ENCODE results near the genes OR2F2, ARHGEF5, C7orf33 and ZNF777.

DNA sequence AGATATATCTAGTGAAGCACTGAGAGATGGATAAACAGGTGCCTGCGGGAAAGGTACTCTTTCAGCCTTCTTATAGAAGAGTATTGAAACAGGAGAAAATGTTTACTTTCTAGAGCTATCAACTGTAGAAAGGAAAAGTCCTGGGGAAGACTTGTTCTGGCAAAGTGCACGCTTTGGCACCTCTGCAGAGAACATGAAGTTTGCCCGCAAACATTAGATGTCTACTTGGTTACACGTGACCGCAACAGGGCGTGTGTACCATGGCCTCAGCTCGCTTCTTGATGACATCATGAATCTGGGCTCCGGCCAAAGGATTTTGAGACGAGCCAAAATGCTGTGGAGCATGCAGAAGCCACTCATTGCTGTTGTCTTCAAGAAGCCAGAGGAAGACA, 8.6 kb upstream of the TAS2R60 start:
- RRBS = no CpG with 5 or more reads among the region's 9 CpGs

DNA sequence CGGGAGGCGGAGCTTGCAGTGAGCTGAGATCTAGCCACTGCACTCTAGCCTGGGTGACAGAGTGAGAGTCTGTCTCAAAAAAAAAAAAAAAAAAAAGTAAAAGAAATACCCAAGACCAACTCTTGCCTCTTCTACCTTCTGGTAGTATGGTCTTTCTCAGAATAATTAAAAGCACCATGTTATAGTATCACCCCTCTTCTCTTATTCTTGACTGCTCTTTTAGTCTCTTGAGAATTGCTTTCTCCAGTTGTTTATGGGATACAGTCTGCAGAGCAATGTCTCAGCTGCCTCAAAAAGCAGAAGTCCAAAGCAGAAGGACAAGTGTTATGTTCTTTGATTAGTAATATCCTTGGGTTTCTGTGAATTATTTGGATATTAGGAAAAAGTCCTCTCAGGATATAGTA, 7.3 kb downstream of the TAS2R41 start:
- RRBS = no CpG with 5 or more reads among the region's 2 CpGs

GRCh38 chr7:143812901-143813274, 55.4 kb upstream of the CTAGE6 start:
- RRBS = no CpG with 5 or more reads among the region's 9 CpGs

DNA sequence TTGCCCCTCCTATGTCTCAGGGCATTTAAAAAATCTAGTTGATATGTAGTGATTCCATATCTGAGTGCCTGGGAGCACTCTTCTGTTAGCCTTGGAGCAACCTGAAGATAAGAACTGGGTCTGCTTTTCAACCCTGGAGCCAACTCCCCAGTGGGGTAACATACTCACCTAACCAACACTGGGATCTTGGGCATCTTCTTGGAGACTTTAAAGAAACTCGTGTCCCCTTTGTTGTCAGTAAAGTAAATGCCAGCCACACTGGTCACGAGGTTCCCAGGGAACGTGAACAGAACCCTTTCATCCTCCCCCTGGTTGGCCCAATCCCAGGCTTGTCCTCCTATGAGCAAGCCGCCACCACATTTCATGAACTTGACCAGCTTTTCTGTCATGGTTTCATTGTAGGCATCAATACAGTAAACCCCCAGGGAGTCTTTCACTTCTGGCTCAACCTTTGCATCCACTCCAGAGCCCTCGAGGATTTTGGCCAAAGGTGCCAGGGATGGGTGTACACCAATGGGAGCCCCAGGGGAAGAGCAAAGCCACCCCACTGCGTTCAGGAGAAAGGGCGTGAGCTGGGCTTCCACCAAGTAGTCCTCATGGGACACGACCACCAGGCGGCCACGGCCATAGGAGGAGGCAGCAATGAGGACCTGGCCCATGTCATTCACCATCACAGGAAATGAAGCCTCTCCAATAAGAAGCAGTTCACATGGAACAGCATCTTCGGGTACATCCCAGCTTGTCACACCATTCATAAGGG, 26.0 kb downstream of the TCAF1 start:
- RRBS = no CpG with 5 or more reads among the region's 11 CpGs

GRCh38 chr7:143934874-143935356, at the start of gene OR2F2:
OR2F2 (plus strand) TSS chr7:143935233.
- RRBS = no CpG with 5 or more reads among the region's 2 CpGs

DNA sequence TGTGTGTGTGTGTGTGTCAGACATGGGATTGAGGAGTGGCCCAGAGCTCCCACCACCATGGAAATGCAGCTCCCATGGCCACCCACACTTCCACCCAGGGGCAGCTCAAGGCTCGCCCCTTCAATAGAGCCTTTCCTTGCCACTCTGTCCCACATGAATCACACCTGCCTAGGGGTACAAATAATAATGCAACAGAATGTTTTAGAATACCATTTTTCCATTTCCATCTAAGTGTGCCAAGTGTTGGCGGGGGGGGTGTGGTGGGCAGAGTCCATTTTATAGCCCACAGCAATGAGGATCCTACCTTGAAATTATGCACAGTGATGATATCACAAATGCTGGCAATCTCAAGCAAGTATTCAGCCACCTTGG, 19.8 kb downstream of the OR2A1 start:
- RRBS = no CpG with 5 or more reads among the region's 2 CpGs

- RRBS = no CpG with 5 or more reads among the region's 30 CpGs
These were observed at the start of gene ARHGEF5 for GRCh38 chr7:144355332-144355690. ARHGEF5 (plus strand) TSS chr7:144355402.

GRCh38 chr7:144842089-144843057, 6.5 kb upstream of the TPK1 start:
- RRBS = no CpG with 5 or more reads among the region's 11 CpGs

DNA sequence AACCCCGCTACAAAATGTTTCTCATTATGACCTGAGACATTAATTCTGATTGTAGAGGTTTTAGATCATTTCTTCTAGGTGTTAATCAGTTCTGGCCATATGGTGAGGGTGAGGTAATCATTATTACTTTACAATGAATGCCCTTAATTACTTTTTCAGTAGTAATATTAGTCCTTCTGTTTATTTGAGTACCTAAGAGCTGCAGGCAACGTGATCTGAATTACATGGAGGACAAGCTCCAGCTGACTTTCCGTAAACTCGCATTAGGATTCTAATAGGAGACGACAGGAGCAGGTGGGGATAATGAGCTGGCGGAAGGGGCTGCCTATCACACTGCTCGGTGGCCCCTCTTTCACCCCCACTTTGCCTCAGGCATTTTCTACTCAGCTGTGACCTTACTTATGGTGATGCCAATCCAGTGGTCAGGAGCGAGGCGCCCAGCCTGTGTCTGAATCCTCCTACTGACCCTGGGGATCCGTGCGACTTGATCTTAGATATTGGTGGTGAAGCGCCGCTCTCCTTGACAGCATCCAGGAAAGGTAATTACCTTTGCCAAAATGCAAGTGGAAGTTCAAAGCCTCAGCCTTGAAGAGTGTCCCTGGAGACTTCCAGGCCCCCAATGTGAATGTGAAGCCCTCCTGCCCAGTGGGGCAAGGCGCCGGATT, at the start of gene C7orf33:
C7orf33 (plus strand) TSS at position 398 of the 665 bp plus-strand sequence.
- RRBS = no CpG with 5 or more reads among the region's 15 CpGs

DNA sequence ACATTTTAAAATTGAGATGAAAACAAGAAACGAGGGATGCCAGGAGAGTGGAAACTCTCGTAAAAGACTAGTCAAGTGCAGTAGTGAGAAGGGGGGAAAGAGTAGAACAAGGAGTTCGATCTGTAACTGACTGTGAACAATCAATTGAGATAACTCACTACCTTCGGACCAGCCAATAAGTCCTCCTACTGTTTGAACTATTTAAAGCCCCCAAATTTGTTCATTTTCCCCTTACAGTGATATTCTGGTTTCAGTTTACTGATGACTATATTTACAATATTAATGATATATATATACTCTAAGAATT, 41.3 kb downstream of the PDIA4 start:
- RRBS = no CpG with 5 or more reads among the region's 4 CpGs

- RRBS = no CpG with 5 or more reads among the region's 8 CpGs
These were observed 1.4 kb downstream of the ZNF282 start for GRCh38 chr7:149196691-149197111.

- RRBS = no CpG with 5 or more reads among the region's 13 CpGs
These were observed 8.6 kb downstream of the ZNF282 start for GRCh38 chr7:149203694-149204596.

DNA sequence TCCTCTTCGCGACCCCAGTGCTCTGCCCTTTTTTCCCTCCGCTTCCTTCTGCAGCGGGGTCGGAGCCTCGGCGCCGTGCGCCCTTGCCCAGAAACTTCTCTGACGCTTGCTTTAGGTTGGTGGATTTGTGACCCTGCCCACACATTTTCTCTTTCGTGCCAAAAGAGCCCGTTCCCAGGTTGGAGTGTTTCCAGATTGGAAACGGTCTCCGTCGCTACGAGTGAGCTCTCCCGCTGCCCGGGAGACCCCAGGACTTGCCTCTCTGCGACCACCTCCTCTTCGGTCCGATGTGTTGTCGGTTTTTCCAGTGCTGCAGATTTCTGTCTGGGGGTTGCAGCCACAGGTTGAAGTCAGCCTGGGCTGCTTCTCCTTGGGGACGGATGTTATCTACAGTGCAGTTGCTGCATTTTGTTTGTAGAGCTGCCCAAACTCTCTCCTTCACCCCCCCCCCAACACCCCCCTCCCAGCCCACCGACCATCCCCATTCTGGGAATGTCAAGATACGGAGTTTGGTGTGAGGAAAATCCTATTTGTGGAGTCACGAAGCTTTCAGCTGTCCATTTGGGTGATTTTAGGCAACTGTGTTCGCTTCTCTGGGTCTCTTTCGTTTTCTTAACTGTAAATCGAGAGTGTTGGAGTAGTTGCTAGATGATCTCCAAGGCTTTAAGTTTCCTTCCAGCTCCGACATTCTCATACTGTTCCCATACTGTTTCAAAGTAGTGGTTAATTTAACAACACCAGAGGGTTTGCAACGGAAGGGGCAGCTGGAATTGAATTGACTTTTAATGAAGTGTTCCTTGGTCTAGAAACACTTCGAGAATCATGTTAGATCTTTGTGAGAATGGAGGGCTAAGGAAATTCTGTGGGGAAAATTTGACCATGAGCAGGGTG, 736 bp downstream of the ZNF212 start:
- RRBS = no CpG with 5 or more reads among the region's 32 CpGs

DNA sequence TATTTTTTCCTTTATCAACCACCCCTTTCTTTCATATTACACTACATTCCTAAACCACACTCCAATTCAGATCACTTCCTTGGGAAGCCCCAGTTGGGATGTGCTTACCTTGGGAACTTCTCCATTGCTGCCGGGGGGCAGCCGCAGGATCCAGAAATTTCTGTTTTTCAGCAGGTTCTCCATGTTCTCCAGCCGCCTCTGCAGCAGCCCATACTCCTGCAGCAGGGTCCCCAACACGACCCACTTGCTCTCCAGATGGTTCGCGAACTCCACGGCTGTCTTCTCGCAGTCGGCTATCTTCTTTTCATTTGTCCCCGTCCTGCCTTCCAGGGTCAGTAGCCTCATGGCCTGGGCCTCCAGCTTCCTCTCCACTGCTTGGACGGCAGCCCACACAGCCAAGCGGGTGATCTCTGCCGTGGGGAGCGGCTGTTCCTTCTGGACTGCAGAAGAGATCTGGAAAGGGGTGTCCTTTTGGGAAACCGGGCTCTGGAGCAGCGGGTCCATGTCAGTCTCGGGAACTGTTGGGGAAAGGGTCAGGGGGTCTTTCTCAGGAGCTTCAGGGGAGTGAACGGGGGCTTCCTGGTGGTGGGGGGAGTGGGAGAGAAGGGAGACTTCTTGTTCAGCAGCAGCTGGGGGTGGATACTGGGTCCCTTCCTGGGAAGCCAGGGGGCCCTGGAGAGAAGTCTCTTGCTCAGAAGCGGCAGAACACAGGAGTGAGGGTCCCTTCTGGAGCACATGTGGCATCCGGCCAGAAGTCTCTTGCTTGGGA, 5.6 kb downstream of the ZNF777 start:
- RRBS = no CpG with 5 or more reads among the region's 20 CpGs

DNA sequence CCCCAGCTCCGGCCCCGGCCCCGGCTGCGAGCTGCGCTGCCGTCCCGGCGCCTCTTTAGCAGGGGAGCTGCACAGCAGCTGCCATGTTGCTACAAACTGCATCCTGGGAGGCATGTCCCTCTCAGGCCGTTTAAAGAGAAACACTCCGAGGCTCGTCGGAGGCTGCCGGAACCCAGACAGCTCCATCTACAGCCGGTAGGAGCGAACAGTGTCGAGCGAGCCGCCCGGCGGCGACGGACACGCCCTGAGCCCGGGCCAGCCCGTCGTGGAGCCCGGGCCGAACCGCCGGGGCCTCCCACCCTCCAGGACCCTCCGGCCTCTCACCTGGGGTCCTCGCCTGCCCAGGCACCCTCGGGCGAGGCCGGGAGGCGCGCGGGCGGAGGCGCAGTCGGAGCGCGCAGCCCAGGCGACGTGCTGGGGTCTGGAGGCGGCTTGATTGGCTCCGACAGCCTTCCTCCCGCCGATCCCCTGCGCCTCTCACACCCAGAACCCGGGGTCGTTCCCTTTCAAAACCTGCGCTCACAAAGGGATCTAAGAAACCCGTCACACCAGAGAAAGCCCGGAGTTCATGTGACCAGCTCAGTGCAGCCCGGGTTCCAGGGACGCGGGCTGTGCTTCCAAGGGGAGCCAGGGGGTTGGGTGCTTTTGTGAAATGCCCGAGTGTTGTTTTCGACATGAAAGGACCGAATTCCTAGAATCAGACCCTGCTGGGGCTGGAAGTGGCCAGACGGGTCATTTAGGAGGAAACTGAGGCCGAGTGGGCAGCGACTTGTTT, at the start of gene ZNF777:
ZNF777 (minus strand) TSS at position 572 of the 775 bp plus-strand sequence.
- RRBS = 1% methylated on average over 22 of the region's 64 CpGs

- RRBS = no CpG with 5 or more reads among the region's 6 CpGs
These were observed 12.5 kb upstream of the ZNF777 start for GRCh38 chr7:149473382-149473737.

DNA sequence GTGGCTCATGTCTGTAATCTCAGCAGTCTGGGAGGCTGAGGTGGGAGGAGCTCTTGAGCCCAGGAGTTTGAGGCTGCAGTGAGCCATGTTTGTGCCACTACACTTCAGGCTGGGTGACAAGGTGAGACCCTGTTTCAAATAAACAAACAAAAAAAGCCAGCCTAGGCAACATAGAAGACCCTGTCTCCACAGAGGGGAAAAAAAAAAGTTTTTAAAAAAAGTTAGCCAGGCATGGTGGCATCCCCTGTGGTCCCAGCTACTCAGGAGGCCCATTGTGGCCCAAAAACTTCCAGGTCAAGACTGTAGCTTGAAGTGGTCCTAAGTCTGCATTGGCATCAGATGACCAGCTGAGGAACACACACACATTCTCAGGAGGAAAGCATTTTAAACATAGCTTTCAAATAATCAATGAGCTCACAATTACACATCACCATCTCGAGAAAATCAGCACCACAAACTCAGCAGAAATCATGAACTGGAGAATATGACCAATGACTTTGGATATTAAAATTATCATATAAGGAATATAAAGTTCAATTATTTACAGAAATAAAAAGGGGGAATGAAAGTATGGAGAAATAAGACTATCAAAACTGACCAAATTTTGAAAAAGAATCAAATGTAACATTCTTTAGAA, 17.7 kb downstream of the ZNF746 start:
- RRBS = no CpG with 5 or more reads among the region's 1 CpG

DNA sequence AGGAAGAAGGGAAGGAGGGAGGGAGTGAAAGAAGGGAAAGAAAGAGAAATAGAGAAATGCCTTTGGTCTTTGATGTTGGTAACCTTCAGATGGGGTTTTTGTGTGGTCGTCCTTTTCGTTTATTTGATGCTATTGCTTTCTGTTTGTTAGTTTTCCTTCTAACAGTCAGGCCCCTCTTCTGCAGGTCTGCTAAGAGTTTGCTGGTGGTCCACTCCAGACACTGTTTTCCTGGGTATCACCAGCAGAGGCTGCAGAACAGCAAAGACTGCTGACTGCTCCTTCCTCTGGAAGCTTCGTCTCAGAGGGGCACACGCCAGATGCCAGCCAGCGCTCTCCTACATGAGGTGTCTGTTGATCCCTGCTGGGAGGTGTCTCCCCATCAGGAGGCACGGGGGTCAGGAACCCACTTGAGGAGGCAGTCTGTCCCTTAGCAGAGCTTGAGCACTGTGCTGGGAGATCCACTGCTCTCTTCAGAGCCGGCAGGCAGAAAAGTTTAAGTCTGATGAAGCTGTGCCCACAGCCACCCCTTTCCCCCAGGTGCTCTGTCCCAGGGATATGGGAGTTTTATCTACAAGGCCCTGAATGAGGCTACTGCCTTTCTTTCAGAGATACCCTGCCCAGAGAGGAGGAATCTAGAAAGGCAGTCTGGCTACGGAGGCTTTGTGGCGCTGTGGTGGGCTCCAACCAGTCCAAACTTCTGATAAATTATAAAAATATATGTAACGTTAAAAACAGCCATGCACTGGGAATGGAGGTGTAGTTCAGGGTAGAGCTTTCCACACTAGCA, 99.2 kb upstream of the ZNF746 start:
- RRBS = no CpG with 5 or more reads among the region's 10 CpGs

- RRBS = no CpG with 5 or more reads among the region's 5 CpGs
These were observed 100.4 kb upstream of the KRBA1 start for GRCh38 chr7:149614183-149614849.

- RRBS = no CpG with 5 or more reads among the region's 27 CpGs
These were observed 93.6 kb upstream of the KRBA1 start for GRCh38 chr7:149620902-149621713.

All from SK-N-MC (cell line).